ENCODE measurements around the genes STXBP4, C17orf67 and AKAP1.

DNA sequence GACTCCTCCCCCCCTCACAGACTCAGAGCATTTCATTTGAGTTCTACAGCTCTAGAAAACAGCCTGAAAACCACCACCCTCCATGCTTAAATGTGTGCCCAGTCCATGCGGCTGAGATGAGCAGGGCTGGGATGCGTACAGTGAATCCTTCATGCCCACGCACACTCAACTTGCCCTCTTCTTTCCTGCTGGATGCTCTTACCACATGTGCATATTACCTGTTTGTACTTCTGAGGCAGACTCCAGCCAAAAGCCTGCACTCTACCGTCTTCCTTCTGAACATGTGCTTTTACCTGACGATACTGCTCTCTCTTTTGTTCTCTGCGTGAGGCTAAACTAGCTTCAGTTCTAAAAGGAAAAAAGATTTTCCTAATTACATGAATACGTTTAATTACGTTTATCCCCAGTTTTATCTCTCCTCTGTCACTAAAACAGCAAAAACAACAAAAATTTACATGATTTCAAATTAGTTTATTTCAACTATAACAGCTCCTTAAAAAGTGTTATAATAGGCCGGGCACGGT, 124.3 kb downstream of the SPAG9 start:
- PRO-cap, result no peak

DNA sequence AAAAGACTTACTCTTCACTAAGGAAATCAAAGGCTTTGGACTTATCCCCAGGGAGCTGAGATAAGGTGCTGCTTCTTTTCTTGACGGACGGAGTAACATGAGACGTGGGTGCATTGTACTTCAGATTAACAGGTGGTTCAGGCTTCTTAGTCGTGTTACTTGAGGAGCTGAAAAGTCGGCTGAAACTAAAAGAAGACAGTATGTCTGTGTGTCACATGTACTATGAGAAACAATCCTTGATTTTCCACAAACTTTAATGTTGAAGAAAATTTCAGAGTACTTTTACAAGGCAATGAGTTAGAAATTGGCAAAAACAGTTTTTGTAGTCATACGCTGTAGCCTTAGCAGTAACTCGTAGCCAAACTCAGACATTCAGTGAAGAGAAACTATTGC, 122.2 kb downstream of the SPAG9 start:
- PRO-cap, result no peak

DNA sequence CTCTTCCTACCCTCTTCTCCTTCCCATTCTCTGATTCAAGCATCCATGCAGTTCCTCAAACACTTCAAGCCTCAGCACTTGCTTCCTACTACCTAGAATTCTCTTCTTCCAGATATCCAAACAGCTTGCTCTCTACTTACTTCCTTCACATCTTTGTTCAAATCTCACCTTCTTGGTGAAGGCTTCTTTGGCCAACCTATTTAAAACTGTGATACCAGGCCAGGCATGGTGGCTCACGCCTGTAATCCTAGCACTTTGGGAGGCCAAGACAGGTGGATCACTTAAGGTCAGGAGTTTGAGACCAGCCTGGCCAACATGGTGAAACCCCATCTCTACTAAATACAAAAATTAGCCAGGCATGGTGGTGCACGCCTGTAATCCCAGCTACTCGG, 38.8 kb downstream of the SPAG9 start:
- PRO-cap, result no peak

DNA sequence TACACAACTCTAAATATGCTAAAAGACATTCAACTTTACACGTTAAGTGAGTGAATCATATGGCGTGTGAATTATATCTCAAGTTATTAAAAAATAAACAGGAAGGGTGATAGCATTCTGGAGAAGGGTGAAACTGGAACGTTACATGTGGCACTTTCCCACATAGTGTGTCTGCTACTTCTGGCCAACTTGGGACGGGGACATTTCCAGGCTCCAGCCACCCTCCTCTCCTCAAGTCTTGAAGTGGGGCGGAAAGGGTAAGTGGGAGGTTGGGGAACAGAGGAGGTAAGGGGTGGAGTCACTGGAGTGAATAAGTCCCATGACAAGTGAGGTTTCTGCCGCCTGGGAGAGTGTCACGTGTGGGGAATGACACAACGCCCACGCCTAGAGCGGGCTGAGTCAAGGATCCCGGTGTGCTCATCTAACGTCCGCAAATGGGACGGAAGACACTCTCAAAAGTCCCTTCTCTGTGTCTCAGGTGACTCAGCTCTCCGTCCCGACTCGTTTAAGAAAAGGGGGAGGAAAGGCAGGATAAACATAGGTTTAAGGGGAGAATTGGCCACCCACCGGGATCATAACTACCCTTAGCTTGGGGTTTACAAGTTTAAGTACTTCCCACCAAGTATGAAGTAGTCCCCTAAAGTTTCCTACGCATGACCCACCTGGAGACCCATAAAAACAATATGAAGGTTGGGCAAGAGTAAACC, 1.1 kb upstream of the SPAG9 start:
- PRO-cap, result bidirectional peak, plus-strand start at position 372 of the sequence, minus-strand start at position 245 of the sequence

GRCh38 chr17:51202612-51203326, 36.6 kb downstream of the NME2 start:
- PRO-cap, result no peak

GRCh38 chr17:52828669-52829139, 670.2 kb upstream of the CA10 start:
- PRO-cap, result no peak

DNA sequence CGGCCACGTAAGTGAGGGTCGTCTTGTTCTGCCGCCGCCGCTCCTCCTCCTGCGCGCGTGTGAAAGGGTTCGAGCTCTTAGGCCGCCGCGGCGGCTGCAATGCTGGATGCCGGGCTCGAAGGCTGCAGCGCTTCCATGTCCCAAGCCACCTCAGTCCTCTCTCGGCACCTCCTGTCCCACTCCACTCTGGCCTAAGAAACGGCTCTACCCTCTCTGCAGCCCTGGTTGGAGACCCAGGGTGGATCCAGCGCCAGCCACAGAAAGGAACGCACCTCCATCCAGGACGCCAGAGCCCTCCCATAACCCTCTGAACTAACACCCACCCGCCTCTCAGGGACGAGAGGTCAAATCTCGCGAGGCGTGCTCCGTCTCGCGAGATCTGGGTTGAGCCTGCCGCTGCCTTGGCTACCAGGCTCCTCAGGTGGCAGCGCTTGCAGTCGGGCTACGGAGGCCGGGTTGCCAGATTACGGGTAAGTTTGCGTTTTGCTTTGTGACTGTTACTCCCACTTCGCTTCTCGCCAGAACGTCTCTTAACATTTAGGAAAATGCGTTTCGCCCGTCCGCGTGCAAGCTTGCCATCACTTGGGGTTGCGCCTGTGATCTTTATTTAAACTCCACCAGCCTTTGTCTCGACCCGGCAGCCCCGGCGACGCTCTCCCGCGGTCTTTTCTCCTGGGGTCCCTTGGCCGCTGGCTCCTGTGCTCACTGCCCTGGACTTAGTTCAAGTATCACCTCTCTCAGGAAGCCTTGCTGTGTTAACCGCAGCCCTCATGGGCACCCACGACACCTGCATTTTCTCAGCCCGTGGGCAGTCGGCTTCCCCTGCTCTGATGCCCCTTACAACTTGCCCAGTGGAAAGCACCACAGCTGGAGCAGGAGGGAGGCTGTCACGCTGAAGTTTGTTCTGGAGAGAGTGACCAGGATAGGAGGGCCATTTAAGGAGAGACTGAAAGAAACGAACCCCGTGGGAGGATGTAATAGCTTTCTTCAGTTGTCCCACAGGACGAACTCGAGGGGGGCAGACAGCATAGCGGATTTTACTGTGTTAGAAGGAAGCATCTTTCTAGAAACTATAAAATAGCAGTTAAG, at the start of gene STXBP4:
Gene STXBP4 (plus strand): TSS at position 420 of the 1,089 bp plus-strand sequence.
- PRO-cap, result bidirectional peak, plus-strand start at position 420 of the sequence, minus-strand start at position 309 of the sequence

GRCh38 chr17:55420685-55421155, 915 bp downstream of the MMD start:
- PRO-cap, result unidirectional peak, plus-strand start at chr17:55420845

GRCh38 chr17:55422856-55423659, 1.4 kb upstream of the MMD start:
- PRO-cap, result no peak

GRCh38 chr17:55444848-55445455, 23.3 kb upstream of the MMD start:
- PRO-cap, result no peak

DNA sequence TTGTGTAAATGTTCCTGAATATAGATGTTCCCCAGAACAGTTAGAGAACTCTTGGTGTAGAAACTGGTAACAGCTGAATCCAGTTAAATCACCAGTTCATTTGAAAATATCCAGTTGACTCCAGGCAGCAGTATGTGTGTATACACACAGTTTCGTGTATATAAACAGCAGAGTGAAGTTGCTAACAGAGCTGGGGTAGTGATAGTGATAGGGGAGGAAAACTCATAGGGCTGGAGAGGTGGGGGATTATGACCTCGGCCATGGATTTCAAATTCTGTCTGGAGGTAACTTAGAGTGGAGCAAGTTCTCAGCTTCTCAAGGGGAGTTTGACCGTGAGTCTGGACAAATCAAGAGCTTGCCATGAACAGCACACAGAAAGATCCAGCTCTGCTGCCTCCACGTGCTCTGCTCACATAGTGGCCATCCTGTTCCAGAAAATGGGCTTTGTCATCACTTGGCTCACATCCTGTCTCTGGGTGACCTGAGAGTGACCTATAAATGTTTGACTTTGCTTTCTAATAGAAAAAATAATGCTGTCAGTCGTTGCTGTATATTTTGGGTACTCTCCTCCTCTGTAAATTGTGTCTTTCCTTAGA, 30.7 kb upstream of the MMD start:
- PRO-cap, result no peak

DNA sequence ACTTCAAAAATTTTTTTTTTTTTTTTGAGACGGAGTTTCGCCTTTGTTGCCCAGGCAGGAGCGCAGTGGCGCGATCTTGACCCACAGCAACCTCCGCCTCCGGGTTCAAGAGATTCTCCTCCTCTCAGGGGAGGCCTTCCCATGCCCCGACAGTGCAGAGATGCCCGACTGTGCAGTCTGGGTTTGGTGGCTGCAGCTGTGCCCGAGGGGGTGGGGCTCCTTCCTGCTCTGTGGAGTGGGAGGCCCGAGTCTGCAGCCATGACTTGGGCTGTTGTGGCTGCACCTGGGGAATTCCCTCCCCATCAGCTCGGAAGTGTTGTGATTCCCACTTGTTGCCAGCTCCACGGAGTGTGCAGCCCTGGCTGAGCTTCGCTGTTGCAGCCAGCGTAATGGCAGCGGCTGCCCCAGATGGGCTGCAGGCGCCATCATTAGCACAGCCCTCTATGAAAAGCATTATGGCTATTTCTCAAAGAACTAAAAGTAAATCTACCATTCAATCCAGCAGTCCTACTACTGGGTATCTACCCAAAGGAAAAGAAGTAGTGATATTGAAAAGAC, 145.0 kb downstream of the TMEM100 start:
- PRO-cap, result unidirectional peak, minus-strand start at position 162 of the sequence

DNA sequence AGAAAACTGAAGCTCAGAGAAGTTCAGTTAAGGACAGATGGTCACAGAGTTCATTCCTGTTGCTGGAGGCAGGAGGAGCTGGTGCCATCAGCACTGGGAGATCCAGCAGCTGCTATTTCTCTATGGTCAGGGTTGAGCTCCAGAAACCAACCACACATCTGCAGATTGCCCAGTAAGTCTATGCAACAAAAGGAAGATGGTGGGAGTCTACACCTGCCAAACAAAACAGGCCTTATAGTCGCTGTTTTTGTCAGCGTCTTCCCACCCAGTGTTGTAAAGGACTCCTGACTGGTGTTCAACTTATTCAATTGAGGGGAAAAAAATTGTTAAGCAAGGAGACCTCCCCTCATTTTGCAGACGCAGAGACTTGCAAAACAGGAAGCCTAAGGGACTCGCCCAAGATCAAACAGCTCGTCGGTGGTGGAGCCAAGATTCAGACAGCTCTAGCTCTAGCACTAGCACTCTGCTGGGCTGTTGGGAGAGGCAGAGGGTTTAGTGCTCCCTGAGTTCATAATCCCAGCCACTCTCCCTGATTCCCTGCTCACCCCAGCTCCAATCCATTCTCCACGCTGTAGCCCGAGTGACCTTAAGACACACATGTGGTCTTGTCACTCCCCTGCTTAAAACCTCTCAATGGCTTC, 9.0 kb downstream of the NOG start:
- PRO-cap, result no peak

GRCh38 chr17:56707590-56708045, 114.1 kb downstream of the NOG start:
- PRO-cap, result no peak

GRCh38 chr17:56832872-56833977, at the start of gene C17orf67:
C17orf67 (minus strand) TSS chr17:56833920.
- PRO-cap, result bidirectional peak, plus-strand start at chr17:56833324, minus-strand start at chr17:56833248; bidirectional peak, plus-strand start at chr17:56834155, minus-strand start at chr17:56833849

DNA sequence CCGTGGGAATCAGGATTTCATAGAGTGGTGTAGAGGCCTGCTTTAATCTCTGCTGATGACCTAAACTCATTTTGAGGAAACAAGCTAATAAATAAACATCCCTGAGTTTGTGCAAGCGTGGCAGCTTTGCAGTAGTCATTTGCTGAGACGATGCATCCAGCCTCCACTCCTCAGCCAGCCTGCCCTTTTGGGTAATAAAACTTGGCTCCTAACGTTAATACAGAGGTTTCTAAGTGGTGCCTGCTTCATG, 1.3 kb downstream of the DGKE start:
- PRO-cap, result no peak

DNA sequence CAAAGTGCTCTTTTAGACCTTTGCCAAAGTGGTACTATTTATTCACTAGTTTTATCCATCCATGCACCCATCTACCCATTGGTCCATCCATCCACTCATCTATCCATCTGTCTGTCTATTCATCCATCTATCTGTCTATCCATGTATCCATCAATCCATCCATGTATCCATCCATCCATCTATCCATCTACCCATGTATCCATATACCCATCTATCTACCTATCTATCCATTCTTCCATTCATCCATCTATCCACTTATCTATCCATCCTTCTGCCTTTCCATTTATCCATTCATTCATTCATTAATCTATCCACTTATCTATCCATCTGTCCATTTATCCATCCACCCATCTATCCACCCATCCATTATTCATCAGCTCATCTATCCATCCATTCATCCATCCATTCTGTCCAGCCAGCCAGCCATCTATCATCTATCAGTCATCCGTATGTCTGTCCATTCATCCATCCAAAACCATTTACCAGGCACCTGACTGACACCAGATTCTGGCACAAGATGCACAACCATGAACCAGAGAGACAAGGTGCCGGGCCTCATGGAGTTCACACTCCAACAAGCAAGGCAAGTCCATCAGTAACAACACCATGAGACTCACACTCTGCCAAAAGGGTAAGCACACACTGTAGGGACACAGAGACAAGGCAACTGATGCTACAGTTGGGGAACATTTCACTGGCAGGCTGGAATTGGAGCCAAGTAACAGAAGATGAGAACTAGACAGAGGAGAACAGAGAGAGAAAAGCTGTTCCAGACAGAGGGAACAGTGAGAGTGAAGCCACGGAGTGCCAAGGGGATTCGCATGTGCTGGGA, 21.4 kb downstream of the TRIM25 start:
- PRO-cap, result no peak

DNA sequence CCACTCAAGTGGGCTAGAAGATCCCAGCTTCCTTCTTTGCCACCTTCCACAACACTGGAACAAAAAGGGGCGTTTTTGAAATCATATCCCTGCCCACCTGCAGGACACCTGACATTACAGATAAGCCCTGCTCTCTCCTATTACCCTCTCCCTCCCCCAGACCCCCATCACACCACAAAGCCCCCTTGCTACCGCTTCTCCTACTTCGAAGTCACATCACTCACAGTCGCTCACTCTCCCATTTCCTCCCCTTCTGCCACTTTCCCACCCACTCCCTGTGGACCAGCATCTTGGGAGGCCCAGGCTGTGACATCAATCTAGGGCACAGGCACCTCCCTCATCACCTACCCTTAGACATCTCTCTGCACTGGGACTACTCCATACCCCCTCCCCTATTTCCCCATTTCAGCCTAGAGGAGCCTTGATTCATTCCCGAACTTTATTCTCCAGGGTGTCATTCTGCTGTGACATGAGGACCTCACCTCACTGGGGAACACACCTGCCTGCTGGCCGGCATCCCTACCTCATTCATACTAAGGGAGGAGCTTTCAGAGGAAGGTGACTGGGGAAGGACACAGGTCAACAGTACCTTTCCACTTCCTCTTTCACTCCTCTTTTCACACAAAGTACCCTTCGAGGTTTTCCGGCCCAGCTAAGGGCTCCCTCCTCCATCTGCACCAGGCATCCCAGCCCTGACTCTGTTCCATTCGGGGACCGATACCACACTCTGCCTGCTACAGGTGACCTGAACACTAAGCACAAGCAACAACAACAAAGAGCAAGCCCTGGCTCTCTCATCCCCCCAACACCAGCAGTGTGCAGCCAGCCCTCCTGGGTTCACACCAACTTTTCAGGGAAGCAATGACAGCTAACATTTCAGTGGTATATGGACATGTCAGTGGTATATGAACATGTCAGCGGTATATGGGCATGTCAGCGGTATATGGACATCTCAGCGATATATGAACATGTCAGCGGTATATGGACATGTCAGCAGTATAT, 16.3 kb downstream of the TRIM25 start:
- PRO-cap, result no peak

- PRO-cap, result no peak
Measured at GRCh38 chr17:56985468-56985695, 7.5 kb downstream of the SCPEP1 start.

DNA sequence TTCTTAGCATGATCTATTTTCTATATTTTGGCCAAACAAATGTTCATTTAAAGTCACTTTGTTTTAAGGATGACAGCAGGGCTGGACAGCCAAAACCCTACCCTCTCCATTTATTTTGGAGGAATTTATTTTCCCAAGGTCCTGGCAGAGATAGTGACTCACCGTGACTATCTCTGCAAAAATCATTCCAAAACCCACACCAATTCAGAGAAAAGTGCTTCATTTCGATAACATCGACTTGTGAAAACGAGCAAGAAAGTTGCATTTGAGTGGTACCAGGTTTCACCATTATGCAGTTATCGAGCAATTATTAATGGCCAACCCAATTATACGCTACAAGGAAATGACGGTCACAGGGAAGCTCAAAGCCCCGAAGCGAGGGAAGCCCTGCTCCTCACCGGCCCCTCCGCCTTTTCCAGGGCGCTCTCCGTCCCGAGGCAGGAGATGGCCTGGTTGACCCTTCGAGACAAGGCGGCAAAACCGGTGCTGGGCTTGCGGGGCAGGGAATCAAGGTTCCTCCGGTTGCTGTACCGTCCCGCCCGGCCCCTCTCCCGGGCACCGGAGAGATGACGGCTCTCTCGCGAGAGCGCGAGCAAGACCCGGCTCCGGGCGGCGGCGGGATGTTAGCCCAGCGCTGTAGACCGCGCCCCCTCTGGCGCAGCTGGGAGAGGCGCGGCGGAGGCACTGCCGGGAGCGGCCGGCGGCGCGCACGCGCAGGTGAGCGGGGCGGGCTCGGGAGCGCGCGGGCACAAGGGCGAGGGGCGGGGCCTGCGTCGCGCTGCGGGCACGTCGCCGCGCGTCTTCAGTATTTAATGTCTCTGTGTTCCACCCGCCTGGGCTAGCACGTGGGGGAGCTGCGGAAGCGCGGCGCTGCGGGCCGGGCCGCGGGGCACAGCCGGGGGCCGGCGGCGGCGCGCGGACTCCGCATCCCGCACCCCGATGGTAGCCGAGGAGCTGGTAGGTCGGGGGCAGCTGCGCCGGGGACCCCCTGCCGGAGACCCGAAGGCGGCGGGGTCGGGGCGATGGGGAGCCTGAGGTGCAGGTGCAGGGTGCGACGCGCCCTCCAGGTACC, at the start of gene AKAP1:
Gene AKAP1 (plus strand): TSS at position 805 of the 1,072 bp plus-strand sequence.
- PRO-cap, result unidirectional peak, plus-strand start at position 338 of the sequence; bidirectional peak, plus-strand start at position 838 of the sequence, minus-strand start at position 568 of the sequence